ENCODE measurements around the gene RSF1.

- PRO-cap: no peak
- RAMPAGE, long total RNA: no peak
Observed at GRCh38 chr11:77472788-77473084, 1.2 kb downstream of the PAK1 start.

DNA sequence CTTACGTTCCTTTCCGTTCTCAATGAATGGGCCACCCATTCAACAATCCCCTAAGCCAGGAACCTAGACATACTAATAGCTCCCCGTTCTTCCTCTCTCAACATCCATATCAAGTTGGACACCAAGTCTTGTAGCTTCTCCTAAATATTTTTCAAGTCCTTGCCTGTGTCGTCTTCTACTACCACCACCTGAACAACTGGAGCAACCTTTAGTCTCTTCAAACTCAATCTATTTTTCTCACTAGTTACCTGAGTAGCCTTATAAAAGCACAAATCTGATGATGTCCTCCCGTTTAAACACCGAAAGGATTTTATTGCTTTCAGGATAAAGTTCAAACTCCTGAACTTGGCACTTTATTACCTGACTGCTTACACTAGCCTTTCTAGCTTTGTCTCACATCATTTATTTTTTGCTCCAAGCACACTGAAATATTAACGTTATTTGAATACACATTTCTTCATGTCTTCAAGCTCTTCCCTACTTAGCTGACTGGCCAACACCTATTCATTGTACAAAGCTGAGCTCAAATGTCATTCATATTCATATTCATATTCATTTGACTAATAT is 1.3 kb upstream of the PAK1 start:
- PRO-cap: no peak
- RAMPAGE, long total RNA: no peak

DNA sequence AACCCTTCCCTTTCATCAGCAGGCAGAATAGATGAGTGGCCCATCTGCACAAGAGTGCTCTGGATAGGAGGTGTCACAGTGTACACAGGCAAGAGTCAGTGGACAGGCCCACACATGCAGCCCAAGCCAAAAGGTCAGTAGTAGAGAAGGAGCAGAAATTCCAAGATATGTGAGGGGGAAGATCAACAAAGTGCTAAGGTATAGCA is 29.0 kb upstream of the AQP11 start:
- PRO-cap: no peak
- RAMPAGE, long total RNA: no peak

DNA sequence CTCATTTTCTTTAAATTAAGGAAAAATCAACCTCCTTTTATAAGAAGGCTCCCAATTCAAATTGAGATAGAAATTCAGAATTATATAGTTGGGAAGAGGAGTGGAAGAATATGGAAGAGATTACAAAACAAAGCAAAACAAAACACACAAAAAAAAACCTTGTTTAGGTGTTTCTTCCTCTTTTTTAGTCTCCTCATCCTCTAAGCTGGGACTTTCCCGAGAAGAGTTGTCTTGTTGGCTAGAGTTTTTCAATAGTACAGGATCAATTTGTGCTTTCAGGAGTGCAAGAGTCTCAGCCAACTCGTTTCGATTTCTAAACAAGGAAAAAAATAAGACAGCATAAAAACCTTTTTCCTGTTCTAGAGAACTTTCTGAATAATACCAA is 87.8 kb upstream of the CLNS1A start:
- PRO-cap: no peak
- RAMPAGE, long total RNA: no peak

GRCh38 chr11:77740658-77741112 is 79.8 kb downstream of the RSF1 start:
- PRO-cap: no peak
- RAMPAGE, long total RNA: no peak

GRCh38 chr11:77819786-77820456 is 601 bp downstream of the RSF1 start:
- PRO-cap: bidirectional peak, plus-strand start at chr11:77819908, minus-strand start at chr11:77819625; bidirectional peak, plus-strand start at chr11:77820118, minus-strand start at chr11:77820102; bidirectional peak, plus-strand start at chr11:77820250, minus-strand start at chr11:77820254
- RAMPAGE, long total RNA: no peak

GRCh38 chr11:77820457-77821069 is at the start of gene RSF1:
Gene RSF1, minus strand, starts transcription at chr11:77820722.
- PRO-cap: bidirectional peak, plus-strand start at chr11:77821144, minus-strand start at chr11:77820722
- RAMPAGE, long total RNA: no peak

DNA sequence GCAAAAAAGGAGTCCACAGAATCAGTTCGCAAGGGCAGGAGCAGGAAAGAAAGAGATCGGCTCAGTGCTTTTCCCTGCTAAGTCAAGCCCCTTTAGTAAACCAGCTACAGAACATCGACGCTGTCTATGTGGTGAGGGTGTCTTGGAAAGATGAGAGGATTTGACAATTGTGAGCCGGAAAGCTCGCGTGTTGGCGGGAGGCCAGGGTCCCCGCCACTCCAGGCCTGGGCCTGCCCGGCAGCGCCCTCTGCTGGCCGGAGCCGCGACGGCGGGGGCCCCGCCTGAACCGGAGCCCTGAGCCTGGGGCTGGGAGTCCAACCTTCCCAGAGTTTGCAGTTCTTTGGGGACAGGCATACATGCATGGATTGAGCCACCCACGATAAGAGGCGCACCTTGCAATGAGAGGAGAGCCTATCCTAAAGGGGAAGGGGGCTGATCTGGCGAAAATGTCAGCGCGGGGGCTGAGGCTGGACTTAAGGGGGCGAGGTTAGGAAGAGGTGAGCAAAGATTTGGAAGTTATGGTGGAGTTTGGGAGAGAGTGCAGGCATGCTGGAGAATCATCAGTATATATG is 17.4 kb upstream of the THRSP start:
- PRO-cap: bidirectional peak, plus-strand start at position 326 of the sequence, minus-strand start at position 126 of the sequence
- RAMPAGE, long total RNA: no peak

DNA sequence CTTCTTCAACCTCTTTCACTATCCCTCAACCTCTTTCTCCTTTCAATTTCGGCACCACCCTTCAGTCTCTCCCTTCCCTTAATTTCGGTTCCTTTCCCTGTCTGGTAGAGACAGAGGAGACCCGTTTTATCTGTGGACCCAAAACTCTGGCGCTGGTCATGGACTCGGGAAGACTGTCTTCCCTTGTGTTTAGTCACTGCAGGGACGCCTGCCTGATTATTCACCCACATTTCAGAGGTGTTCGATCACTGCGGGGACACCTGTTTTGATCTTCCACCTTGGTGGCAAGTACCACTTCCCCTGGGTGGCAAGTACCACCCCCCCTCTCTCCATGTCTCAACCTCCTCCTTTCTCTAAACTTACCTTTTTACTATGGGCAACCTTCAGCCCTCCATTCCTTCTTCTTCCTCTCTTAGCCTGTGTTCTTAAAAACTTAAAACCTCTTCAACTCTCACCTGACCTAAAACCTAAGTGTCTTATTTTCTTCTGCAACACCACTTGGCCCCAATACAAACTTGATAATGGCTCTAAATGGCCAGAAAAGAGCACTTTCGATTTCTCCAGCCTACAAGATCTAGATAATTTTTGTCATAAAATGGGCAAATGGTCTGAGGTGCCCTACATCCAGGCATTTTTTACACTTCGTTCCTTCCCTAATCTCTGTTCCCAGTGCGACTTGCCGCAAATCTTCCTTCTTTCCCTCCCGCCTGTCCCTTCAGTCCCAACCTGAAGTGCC is 2.0 kb upstream of the NDUFC2 start:
- PRO-cap: no peak
- RAMPAGE, long total RNA: no peak

- PRO-cap: no peak
- RAMPAGE, long total RNA: no peak
Observed at GRCh38 chr11:78156211-78157081, 17.0 kb upstream of the ALG8 start.

DNA sequence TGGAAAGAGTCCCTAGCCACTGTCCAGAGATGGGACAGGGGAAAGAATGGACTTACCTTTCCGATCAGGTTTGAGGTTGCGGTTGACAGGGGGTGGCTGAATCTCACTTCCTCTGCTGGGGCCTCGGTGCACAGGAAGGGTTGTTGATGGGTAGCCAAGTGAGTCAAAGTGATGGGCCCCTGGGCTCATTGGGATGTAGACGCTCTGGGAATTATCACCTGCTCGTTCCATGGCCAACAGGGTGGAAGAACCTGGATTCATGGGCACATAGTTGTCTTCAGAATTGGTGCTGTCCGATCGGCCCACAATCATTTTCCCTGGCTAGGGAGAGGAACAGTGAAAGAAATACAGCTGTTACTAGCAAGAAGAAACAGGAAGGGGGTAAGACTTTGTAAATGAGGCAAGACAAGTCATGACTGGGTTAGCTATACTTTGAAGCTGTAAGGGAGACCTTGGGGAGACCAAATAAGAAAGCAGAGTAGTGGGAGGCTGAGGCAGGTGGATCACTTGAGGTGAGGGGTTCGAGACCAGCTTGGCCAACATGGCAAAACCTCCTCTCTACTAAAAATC is 34.7 kb downstream of the USP35 start:
- PRO-cap: no peak
- RAMPAGE, long total RNA: no peak

DNA sequence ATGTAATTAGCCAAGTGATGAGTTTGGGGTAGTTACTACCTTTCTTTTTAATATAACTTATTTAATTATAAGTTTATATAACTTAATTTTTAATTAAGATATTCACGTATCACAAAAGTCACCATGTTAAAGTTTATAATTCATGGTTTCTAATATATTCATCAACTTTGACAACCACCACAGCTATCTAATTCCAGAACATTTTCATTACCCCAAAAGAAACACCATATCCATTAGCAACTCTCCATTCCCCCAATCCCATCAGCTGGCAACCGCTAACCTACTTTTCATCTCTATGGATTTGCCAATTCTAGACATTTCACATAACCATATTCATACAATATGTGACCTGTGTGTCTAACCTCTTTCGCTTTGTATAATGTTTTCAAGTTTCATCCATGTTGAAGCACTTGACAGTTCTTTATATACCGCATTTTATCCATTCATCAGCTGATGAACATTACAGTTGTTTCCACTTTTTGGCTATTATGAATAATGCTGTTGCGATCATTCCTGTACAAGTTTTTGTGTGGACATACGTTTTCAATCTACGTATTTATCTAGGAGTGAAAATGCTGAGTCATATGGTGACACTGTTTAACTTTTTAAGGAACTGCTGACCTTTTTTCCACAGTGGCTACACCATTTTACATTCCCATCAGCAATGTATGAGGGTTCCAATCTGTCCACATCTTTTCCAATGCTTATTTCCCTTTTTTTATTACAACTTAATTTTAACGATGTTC is 6.5 kb upstream of the GAB2 start:
- PRO-cap: no peak
- RAMPAGE, long total RNA: no peak

DNA sequence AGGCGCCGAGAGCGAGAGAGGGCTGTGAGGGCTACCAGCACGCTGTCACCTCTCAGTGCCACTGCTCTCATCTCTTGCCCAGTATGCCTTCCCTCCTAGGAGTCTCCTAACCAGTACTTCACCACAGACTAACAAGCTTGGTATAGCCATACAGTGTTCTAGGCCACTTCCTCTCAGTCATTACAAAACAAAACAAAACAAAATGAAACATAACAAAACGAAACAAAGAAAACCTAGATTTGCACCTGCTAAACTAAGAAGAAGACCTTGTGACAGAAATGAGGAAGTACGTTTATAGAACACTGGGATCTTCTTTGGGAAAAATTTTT is 47.8 kb upstream of the GAB2 start:
- PRO-cap: no peak
- RAMPAGE, long total RNA: no peak

GRCh38 chr11:78560641-78561282 is 13.9 kb downstream of the NARS2 start:
- PRO-cap: no peak
- RAMPAGE, long total RNA: no peak

GRCh38 chr11:79244419-79244917 is 196.4 kb downstream of the TENM4 start:
- PRO-cap: no peak
- RAMPAGE, long total RNA: no peak

DNA sequence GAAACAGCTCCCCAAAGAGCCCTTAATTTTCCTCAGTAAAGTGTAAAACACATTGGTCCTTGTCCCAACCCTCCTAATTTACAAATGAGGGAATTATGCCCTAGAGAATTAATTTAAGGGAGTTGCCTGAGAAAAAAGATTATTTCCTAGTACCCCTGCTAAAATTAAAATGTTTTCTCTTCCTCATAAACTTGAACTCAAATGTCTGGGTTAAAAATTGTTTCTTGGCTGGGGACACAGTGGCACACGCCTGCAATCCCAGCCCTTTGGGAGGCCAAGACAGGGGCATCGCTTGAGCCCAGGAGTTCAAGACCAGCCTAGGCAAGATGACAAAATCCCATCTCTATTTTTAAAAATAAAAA is 1.6 kb downstream of the PRCP start:
- PRO-cap: no peak
- RAMPAGE, long total RNA: no peak

DNA sequence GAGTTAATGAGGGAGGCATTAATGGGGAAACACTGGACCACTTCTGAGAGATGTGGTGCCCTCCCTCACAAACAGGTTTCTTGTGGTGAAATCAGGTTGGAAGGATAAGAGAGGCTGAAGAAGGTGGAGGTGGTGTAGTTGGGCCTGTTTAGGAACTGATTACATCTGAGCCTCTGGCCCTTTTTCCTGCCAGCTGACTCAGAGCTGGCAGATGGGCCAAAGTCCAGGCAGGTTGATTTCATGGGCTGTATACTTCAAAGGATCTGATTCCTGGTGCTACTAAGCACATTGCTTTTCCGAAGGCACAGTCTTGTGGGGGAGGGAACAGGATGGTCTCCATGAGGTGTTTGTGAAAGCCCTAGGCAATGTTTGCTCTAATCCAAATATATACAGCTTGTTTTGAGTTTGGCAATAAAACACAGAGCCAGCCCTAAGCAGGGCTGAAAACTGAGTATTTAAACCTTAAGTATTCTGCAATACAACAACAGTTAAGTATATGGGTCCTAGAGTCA is 21.1 kb upstream of the RAB30 start:
- PRO-cap: no peak
- RAMPAGE, long total RNA: no peak

DNA sequence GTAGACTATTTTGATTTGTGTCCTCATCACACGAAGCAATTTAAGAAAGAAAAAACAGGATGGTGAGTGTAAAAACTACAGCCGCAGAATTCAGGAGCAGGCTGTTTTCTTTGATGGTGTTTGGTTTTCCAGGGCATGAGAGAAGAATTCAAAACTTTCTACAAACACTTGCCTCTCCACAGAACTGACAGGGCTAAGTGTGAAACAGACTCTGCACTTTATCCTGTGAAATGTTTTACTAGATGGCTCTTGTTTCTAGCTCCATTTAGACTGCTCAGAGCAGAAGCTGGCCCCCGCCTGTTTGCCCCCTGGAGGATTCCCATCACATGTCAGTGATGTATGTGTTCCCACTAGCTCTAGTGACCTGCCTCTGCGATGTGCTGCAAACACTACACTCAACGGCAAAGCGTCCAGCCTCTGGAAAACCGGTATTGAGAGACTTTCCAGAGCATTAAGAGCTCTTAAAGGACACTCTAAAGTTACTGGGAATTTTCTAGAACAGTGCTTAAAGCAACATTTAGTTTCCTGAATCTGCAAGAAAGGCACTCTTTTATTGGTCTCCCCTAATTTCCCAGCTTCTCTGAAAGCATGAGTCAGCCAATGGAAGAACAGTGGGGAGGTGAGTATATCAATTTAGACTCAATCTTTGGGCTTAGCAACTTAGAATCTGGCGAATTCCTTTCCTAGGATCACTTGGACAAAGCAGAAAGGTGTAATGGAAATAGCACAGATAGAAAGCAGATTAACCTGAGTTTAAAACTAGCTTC is 41.3 kb upstream of the PCF11 start:
- PRO-cap: no peak
- RAMPAGE, long total RNA: no peak

GRCh38 chr11:83181643-83182549 is 11.6 kb upstream of the ANKRD42 start:
- PRO-cap: no peak
- RAMPAGE, long total RNA: no peak

- PRO-cap: no peak
- RAMPAGE, long total RNA: no peak
Observed at GRCh38 chr11:84019587-84019897, 733.4 kb upstream of the CCDC90B start.

Data from GM23338 (cell line).